HT-29 (cell line): ENCODE measurements around a stretch of chr20.

DNA sequence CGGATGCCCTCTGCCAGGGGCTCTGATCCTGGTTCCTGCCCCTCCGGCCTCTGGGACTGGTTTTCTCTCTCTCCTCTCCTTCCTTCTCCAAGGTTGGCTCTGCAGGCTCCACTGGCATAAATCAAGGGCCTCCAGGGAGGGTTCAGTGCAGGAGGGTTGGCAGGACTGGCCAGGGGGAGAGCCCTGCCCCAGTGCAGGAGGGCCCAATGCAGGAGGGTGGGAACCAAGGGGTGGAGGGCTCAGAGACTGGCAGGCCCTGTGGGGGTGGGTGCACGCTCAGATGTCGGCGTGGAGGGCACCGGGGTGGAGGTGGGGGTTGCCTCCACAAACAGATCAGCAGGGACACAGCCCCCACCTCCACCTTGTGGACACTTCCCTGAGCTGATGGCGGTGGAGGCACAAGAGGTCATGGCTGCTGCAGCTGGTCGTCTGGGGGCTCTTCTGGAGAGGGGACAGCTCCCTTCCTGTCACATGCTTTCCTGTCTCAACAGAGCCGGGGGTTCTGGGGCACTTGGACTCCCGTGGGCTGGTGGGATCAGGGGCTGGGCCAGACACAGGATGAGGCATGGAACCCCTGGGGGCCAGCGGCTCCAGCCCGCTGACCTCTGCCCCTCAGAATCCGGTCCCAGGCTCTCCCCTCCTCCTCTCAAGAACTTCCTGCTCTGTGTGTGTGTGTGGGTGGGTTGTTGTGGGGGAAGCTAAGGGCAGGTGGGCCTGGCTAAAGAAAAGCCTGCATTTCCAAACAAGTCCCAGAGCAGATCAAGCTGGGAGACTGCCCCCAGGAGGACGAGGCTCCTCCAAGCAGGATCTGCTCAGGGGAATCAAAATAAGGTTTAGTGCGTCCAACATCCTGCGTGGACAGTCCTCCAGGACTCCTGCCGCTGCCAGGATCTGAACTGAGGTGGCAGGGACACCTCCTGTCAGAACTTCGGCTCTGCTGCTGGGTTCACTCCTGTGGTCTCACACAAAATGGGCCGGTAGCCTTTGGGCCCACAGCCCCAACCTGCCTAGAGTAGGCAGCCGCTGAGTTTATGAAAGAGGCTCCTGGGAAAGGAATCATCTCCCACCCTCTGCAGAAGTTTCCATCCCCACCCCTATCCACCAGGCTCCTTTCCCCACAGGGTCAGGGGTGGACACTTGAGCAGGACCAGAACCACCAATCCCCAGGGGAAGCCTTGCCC lies 2.6 kb upstream of the ABHD16B start:
- RAMPAGE, long total RNA, result no peak

GRCh38 chr20:63863745-63864687 lies 1.1 kb upstream of the TPD52L2 start:
- RAMPAGE, long total RNA, result no peak

GRCh38 chr20:63890738-63891716 lies 3.9 kb upstream of the DNAJC5 start:
- RAMPAGE, long total RNA, result no peak

DNA sequence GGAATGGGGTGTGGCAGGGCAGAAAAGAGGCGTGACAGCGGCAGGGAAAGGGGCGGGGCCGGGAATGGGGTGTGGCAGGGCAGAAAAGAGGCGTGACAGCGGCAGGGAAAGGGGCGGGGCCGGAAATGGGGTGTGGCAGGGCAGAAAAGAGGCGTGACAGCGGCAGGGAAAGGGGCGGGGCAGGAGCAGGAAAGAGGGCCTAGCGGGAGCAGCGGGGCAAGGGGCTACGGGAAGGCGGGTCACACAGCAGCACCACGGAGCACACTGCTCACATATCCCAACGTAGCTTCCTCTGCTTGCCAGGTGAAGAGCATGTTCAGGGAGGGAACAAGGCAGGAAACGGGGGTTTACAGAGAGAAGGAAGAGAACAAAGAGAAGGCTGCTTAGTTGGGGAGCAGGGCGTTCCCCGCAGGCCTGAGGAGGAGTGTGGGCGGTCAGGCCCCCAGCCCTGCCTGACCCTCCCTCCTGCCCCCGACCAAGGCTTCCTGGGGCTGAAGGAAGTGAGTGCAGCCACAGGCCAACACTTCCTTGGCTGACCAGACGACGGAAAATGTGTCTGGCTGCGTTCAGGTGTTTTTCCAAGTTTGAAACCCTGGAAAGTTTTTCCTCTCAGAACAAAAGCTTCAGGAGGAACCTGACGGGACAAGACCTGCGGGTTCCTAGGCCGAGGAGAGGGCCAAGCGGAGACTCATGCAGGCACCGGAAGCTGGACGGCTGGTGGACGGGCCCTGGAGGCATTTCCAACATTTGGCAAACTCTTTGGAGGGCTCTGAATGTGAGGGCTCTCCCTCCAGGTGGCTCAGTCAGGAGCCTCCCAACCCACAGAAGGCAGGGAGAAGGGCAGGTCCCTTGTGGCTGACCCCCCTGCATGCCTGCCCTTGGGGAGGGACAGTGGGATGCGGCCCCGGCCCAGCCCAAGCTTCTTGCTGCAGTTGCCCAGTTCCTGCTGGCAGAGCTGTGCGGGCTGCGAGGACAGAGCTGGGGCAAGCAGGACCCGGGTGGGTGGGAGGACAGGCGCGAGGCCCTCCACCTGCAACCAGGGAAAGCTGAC lies 13.7 kb downstream of the UCKL1 start:
- RAMPAGE, long total RNA, result no peak

DNA sequence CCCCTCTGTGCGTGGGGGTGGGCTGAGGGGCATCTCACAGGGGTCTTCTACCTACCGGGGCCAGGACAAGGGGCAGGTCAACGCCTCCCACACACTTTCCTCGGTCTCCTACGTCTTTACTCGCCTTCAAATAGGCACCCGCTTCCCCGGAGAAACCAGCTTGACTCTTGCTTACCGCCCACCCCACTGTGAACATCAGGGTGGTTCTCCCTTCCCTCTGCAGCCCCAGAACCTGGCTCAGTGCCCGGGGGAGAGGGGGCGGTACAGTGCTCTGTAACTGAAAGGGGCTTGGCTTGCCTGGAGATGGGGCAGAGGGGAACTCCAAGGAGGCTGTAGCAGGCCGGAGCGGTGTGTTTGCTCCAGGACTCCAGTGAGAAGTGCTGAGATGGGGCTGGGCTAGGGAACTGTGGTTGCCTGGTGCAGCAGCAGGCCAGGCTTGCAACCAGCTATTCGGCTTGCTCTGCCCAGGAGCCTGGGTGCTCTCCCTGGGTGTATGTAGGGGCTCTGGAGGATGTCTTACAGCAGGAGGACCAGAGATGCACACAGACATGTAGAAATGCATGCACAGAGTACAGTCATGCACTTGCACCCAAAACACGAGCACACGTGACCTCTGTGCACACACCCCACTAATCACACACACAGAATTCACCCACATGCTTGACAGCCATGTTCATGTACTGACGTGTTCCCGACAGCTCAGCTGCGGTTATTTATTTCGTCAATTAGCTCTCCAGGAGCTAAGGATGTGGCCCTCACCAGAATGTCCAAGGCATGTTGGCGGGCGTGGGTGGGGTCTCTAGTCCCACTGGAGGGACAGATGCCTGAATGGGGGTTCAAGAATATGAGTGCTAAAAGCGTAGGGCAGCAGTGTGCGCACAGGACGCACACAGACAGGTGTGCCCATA lies 611 bp upstream of the SAMD10 start:
- RAMPAGE, long total RNA, result no peak

DNA sequence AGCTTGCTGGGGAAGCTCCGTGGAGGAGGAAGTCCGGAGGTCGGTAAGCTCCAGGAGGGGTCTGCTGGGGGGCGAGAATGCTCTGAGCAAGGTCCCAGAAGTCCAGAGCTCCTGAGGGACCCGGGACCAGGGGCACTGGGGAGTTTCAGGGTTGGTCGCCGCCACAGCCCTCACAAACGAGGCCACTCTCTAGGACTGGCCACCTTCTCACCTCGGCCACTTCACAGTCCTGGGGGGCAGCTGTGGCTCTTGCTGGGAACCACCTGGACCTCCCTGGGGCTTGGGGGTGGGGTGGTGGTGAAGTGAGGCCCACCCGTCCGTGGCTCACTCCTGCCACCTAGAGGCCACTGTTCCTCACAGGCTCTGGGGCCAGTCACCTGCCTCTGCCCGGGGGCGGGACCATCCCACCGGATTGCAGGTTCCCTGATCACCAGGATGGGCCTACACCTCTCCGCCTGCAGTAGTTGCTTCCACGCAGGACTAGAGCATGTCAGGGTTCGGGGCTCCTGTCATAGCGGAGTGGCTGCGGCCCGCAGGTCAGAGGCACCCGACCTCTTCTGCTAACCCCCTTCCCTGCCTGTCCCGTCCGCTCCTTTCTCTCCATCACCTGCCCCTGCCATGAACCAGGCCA lies 5.3 kb upstream of the TCEA2 start:
- RAMPAGE, long total RNA, result no peak

- RAMPAGE, long total RNA, result no peak
These were observed 826 bp upstream of the TCEA2 start for GRCh38 chr20:64062059-64062685.

- RAMPAGE, long total RNA, result no peak
These were observed 2.3 kb downstream of the TCEA2 start for GRCh38 chr20:64065063-64065872.

DNA sequence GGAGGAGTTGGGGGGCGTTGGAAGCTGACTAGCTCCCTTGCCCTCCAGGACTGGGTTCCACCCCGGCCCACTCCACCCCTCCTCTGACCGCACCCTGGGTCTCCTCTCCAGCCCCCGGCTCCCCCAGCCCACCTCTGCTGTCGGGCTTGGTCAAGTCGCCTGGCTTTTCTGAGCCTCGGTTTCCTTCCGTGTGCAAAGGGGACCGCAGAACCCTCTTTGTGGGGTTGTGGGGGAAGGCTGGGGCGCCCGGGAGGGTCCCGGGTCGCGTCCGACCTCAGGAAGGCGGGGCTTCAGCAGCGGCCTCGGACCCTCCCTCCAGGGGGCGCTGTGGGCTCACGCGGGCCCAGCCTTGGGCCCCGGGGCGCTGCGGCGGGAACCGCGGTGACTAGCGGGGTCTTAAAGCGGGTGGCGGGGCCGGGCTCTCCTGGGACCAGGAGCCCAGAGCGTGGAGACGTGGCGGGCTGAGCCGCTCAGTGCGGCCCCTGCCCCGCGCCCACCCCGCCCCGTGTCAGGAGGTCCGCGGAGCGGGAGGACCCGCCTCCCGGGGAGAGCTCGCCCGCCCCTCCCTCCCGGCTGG lies 5.4 kb downstream of the NPBWR2 start:
- RAMPAGE, long total RNA, result no peak

GRCh38 chr20:64189624-64190378 lies 25.5 kb downstream of the MYT1 start:
- RAMPAGE, long total RNA, result no peak

DNA sequence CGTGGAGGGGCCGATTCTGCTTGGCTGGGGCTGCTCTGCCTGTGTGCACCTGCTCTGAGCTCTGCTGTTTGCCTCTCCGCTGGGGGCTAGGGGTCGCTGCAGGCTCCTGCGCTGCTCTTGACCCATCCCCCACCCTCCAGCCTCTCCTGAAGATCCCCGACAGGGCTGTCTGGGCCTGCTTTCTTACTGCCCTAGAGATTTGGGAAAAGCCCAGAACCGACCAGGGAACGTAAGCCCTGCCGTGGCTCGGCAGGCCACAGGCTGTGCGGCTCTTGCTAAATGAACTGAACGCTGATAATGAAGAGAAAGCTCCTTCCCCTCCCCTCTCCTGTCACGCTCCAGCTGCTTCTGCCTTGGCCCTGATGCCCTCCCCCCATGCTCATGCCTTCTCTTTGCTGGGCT lies 32.0 kb upstream of the PCMTD2 start:
- RAMPAGE, long total RNA, result no peak

DNA sequence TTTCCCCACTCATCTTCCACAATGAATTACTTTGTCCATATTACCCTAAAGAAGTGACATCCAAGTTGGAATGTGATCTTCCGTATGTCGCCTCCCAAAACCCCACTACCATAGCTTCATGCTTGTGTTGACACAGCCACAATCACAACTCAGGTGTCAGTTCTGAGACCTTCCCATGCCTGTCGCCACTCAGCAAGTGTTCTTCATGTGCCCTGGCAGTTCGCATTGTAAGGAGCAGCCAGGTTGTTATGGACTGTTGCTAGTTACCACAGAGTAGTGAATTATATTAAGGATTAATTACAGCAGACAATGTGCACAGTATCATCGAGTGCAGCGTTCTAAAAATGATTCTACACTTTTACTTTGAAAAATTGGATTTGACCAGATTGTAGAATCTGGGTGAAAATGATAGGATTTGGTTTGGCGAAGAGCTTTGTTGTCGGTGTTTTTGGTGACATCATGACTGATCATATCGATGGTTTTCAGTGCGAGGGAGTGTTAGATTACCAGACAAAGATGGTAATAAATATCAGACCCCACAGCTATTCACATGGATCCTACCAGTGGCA lies 1.7 kb downstream of the PCMTD2 start:
- RAMPAGE, long total RNA, result no peak

GRCh38 chr20:64264976-64265642 lies 9.6 kb downstream of the PCMTD2 start:
- RAMPAGE, long total RNA, result no peak

- RAMPAGE, long total RNA, result no peak
These were observed 61.1 kb downstream of the PCMTD2 start for GRCh38 chr20:64316427-64317175.